ENCODE results near the genes ZNF112 and EXOC3L2.

DNA sequence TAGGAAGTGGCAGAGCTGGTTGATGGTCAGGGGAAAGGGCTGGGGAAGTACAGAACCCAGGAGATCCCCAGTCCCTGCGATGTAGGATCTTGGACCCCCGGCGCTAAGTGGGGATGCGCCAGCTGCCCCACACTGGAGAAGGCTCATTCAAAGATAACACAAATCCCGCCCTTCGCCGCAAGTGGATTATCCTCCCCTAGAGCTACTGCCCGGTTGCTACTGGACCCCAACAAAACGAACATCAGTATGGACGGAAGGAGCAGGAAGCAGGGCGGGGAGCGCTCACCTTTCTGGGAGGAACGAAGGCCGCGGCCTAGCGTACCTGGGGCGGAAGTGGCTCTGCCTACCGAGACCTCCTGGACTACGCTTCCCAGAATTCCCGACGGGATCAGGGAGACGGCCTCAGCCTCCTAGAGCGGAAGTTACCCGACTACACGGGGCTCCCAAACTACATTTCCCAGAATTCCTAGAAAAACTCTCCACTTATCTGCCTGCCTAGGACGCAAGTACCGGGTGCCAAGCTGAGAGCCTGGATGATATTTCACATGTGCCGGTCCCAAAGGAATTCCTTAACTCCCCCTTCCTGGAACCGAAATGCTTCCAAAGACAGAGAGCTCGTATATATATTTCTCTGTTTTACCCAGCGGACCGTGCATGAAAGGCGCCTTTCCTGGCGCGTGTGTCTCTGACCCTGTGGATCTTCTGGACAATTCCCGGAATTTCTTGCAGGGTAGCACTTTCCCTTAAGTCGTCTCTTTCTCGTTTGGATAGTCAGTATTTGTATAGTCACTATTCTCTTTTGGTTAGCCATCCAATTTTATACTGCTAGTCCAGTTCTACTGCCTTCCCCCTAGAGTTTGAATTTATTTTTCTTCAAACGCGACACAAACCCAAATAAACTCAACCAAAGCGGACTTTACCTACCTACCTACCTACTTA is at the start of gene ZNF112:
TSS of gene ZNF112 (minus strand) at position 341 of the 939 bp plus-strand sequence.
- RRBS: 0% methylated on average over 1 of the region's 41 CpGs
CAGE:
- cytosol, long polyA plus RNA: start-site peak on the minus strand centred at position 343 of the sequence, 5 bp wide, 63 reads; start-site peak on the plus strand centred at position 507 of the sequence, 19 bp wide, 7 reads
- long polyA plus RNA: start-site peak on the minus strand centred at position 291 of the sequence, 109 bp wide, 73 and 98 reads in 2 replicates
- nucleus, long polyA plus RNA: start-site peak on the minus strand centred at position 283 of the sequence, 93 bp wide, 121 reads

- RRBS: no CpG with 5 or more reads among the region's 16 CpGs
CAGE:
- cytosol, long polyA plus RNA: no peak
- long polyA plus RNA: no peak
- nucleus, long polyA plus RNA: no peak
These were observed 10.7 kb upstream of the ZNF112 start for GRCh38 chr19:44367062-44367632.

DNA sequence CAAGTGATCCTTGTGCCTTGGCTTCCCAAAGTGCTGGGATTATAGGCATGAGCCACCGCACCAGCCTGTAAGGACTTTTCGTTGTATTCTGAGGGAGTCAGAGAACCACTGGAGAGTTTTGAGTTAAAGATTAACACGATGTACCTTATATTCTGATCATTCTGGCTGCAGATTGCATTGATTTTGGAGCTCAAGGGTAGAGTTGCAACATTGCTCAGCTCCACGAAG is 41.8 kb upstream of the CEACAM20 start:
- RRBS: no CpG with 5 or more reads among the region's 4 CpGs
CAGE:
- cytosol, long polyA plus RNA: no peak
- long polyA plus RNA: no peak
- nucleus, long polyA plus RNA: no peak

- RRBS: no CpG with 5 or more reads among the region's 4 CpGs
CAGE:
- cytosol, long polyA plus RNA: no peak
- long polyA plus RNA: no peak
- nucleus, long polyA plus RNA: no peak
These were observed 1.5 kb upstream of the IGSF23 start for GRCh38 chr19:44611640-44612413.

DNA sequence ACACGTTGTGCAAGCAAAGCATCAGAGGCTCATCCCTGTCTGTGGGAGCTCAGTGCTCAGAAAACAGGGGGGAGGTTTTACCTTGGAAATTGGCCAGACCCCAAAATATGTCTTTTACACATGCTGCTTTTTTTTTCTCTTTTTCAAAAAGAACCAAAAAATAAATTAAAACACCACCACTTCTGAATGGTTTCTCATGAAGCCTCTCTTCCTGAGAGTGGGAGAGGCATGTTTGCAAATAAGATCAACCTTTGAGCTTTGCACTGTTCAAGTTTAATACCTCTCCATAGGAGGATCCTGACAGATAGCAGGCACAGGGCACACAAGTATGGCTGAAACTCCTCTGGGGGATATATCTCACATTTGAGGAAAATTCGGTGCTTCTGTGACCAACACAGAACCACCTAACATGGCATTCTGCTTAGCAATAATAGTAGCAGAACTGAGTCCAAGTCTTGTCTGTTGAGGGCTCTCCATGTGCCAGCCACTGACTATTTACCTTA is 7.1 kb upstream of the PVR start:
- RRBS: no CpG with 5 or more reads among the region's 2 CpGs
CAGE:
- cytosol, long polyA plus RNA: no peak
- long polyA plus RNA: no peak
- nucleus, long polyA plus RNA: no peak

DNA sequence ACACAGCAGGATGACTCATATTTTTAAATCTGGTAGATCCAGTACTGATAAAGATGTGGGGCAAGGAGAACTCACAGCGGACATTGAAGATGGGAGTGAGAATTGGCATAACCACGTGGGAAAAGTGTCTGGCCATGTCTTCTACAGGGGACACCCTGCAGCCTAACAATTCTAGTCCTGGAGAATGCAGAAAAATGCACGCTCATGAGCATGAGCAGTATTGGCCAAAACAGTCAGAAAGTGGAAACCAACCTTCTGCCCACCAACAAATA is 13.5 kb upstream of the BCL3 start:
- RRBS: no CpG with 5 or more reads among the region's 3 CpGs
CAGE:
- cytosol, long polyA plus RNA: no peak
- long polyA plus RNA: no peak
- nucleus, long polyA plus RNA: no peak

DNA sequence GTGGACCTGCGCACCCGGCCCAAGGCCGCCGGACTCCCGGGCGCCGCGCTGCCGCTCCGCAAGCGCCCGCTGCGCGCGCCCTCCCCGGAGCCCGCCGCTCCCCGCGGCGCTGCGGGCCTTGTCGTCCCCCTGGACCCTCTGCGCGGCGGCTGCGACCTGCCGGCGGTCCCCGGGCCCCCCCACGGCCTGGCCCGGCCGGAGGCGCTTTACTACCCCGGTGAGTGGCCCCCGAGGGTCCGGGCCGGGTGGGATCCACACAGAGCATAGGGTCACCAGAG is 261 bp downstream of the BCL3 start:
- RRBS: 1% methylated on average over 26 of the region's 38 CpGs
CAGE:
- cytosol, long polyA plus RNA: no peak
- long polyA plus RNA: no peak
- nucleus, long polyA plus RNA: no peak

GRCh38 chr19:44750640-44751604 is 2.4 kb downstream of the BCL3 start:
- RRBS: no CpG with 5 or more reads among the region's 14 CpGs
CAGE:
- cytosol, long polyA plus RNA: no peak
- long polyA plus RNA: no peak
- nucleus, long polyA plus RNA: no peak

DNA sequence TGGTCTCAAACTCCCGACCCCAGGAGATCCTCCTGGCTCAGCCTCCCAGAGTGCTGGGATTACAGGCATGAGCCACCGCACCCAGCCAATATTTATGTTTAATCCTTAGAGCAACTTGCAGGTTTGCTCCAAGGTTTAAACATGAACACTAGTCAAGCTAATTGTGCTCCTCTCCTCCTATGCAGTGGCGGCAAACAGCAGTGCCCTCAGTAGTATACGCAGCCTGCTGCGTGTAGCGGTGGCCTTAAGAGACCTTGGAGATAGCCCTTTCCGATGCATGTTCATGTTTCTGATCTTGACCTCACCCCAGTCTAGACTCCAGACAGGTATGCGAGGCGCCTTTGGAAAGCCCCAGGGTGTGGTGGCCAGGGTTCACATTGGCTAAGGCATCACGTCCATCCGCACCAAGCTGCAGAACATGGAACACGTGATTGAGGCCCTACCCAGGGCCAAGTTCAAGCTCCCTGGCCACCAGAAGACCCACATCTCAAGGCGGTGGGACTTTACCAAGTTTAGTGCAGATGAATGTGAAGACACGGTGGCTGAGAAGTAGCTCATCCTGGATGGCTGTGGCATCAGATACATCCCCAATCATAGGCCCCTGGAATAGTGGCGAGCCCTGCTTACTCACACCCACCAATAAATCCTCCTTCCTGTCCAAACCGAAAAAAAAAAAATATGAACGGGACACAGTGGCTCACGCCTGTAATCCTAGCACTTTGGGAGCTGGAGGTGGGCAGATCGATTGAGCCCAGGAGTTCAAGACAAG is 12.7 kb upstream of the CBLC start:
- RRBS: no CpG with 5 or more reads among the region's 19 CpGs
CAGE:
- cytosol, long polyA plus RNA: no peak
- long polyA plus RNA: no peak
- nucleus, long polyA plus RNA: no peak

DNA sequence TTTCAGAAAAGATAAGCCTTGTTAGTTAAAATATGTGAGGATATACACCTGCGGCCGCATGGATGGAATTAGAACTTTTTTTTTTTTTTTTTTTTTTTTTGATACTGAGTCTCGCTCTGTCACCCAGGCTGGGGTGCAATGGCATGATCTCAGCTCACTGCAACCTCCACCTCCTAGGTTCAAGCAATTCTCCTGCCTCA is 3.1 kb upstream of the BCAM start:
- RRBS: no CpG with 5 or more reads among the region's 3 CpGs
CAGE:
- cytosol, long polyA plus RNA: no peak
- long polyA plus RNA: no peak
- nucleus, long polyA plus RNA: no peak

DNA sequence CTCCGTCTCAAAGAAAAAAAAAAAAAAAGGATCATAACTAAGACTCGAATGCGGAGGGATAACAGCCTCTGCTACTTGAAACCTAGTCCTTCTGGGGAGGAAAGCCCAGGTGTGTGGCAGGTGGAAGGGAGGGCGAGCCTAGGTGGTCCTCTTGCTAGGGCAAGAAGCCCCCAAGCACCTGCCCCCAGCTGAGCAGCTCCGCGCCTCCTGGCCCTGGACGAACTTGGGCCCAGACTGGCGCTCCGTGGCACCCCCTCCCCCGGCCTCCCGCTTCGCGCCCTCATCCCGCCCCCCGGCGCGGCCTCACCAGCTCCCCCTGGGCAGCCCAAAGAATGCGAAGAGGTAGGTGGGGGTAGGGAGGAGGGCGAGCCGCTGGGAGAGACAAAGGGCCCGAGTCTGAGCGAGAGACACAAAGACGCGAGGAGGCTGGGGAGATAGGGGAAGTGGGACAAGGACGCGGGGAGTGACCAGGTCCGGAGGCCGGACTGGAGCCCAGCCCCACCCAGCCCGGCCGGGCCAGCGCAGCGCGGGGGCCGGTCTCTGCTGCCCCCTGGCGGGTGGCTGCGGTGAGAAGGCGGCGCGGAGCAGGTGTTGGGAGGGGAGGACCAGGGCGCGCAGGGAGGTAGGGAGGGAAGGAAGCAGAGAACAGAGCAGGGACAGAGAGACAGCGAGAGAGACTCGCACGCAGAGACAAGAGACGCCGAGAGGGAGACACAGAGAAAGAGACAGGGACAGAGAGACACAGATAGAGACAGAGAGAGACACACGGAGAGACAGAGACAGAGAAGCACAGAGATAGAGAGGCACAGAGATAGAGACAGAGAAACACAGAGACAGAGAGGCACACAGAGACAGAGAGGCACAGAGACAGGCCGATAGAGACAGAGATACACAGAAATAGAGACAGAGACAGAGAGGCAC is 1.4 kb upstream of the NECTIN2 start:
- RRBS: no CpG with 5 or more reads among the region's 48 CpGs
CAGE:
- cytosol, long polyA plus RNA: no peak
- long polyA plus RNA: no peak
- nucleus, long polyA plus RNA: start-site peak on the plus strand centred at position 395 of the sequence, 131 bp wide, 9 reads

- RRBS: 2% methylated on average over 10 of the region's 35 CpGs
CAGE:
- cytosol, long polyA plus RNA: no peak
- long polyA plus RNA: no peak
- nucleus, long polyA plus RNA: no peak
These were observed 370 bp downstream of the CLPTM1 start for GRCh38 chr19:44955478-44956021.

DNA sequence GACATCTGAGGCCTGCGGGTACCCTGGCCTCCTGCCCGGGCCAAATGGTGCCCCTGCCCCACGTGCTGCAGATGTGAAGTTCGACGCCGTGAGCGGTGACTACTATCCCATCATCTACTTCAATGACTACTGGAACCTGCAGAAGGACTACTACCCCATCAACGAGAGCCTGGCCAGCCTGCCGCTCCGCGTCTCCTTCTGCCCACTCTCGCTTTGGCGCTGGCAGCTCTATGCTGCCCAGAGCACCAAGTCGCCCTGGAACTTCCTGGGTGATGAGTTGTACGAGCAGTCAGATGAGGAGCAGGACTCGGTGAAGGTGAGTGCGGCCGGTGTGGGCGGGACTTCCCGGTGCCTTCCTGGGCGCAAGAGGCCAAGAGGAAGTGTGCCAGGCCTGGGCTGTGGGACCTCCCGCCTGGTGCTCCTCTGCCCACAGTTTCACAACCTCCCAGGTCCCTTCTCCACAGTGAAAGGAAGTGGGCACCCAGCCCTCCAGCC is 14.1 kb upstream of the RELB start:
- RRBS: no CpG with 5 or more reads among the region's 22 CpGs
CAGE:
- cytosol, long polyA plus RNA: no peak
- long polyA plus RNA: no peak
- nucleus, long polyA plus RNA: no peak

- RRBS: 93% methylated on average over 12 of the region's 62 CpGs
CAGE:
- cytosol, long polyA plus RNA: no peak
- long polyA plus RNA: no peak
- nucleus, long polyA plus RNA: no peak
These were observed 4.2 kb downstream of the ZNF296 start for GRCh38 chr19:45071634-45072984.

- RRBS: no CpG with 5 or more reads among the region's 9 CpGs
CAGE:
- cytosol, long polyA plus RNA: no peak
- long polyA plus RNA: no peak
- nucleus, long polyA plus RNA: no peak
These were observed 1.2 kb downstream of the GEMIN7 start for GRCh38 chr19:45080132-45080756.

- RRBS: 86% methylated on average over 4 of the region's 21 CpGs
CAGE:
- cytosol, long polyA plus RNA: no peak
- long polyA plus RNA: no peak
- nucleus, long polyA plus RNA: no peak
These were observed 25.6 kb downstream of the PPP1R37 start for GRCh38 chr19:45118315-45119221.

DNA sequence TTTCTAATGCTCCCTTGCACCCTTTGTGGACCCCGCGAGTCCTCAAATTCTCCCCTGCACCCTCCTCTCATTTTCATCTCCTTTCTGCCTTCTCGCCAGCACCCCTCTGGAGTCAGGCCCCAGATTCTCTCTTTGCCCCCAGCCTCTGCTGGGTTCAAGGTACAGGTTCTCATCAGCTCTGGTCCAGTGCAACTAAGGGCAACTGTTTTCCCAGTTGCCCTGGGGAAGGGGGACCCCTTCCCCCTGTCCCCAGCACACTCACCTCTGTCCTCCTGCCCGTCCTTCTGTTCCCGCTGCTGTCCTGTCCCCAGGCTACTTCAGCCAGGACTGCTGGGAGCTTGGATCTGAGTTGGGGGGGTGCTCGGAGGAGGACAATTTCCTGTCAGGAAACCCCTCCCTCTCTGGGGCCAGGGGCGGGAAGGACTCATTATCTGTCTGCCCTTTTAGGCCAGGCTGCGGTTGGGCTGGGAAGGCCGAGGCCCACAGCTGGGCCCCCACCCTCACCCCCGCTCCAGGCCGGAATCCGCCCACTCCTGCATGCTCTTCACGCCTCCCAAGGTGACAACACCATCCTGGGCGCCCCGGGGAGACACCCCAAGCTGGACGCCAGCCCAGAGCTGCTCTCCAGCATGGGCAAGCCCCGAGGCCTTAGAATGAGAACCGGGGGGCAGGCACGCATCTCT is at the start of gene EXOC3L2:
TSS of gene EXOC3L2 (minus strand) at position 329 of the 683 bp plus-strand sequence.
- RRBS: 84% methylated on average over 8 of the region's 19 CpGs
CAGE:
- cytosol, long polyA plus RNA: no peak
- long polyA plus RNA: no peak
- nucleus, long polyA plus RNA: no peak

DNA sequence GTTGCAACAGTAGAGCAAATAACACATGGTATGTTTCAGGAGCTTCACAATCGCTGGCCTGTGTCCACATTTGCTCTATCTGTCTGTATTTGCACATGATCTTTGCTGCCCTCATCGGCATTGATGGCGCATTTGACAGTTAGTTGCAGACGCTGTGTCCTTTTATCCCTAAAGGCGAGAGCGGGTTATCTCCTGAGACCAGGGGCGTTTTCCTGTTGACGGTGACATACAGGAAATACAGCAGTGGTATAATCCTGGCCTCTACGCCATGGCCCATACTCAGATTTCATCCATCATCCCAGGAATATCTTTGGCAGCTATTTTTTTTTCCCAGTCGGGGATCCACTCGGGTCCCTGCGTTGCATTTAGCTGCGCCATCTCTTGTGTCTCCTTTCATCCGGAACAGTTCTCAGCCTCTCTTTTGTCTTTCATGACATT is 22.1 kb downstream of the MARK4 start:
- RRBS: no CpG with 5 or more reads among the region's 14 CpGs
CAGE:
- cytosol, long polyA plus RNA: no peak
- long polyA plus RNA: no peak
- nucleus, long polyA plus RNA: no peak

GRCh38 chr19:45306337-45306878 is 16.3 kb downstream of the CKM start:
- RRBS: no CpG with 5 or more reads among the region's 14 CpGs
CAGE:
- cytosol, long polyA plus RNA: no peak
- long polyA plus RNA: no peak
- nucleus, long polyA plus RNA: no peak

- RRBS: 92% methylated on average over 4 of the region's 18 CpGs
CAGE:
- cytosol, long polyA plus RNA: no peak
- long polyA plus RNA: no peak
- nucleus, long polyA plus RNA: no peak
These were observed 2.7 kb downstream of the POLR1G start for GRCh38 chr19:45408891-45409734.

Measured in H1 (cell line).